SK-N-MC (cell line): ENCODE data around the gene RECK.

DNA sequence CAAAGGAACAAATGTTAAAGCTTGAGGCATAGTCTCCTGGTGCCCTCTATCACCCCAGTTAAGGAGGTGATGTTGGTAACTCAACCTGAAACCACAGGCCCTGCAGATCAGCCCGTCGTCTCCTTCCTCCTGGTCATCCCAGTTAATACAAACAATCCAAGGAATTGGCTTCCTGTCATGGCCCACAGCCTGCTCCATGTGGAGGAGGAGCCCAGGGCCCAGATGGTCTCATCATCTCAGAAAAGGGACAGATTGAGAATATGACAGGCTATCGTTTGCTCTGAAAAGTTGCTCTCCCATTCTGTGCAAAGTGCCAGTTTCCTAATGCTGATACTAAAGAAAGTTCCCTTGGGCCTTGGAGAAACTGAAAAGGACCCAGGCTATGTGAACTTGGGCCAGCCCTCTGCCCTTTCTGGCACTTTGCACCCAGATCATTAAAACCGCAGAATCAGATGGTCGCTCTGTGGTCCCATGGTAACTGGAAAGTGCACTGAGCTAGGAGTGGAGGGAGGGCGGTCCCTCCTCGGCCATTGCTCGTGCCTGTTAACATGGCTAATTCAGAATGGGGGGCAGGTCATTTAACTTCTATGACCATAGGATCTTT, 725 bp upstream of the SPAAR start:
- RRBS, result no CpG with 5 or more reads among the region's 8 CpGs

- RRBS, result no CpG with 5 or more reads among the region's 12 CpGs
Observed at GRCh38 chr9:35910655-35911302, 1.5 kb downstream of the SPAAR start.

DNA sequence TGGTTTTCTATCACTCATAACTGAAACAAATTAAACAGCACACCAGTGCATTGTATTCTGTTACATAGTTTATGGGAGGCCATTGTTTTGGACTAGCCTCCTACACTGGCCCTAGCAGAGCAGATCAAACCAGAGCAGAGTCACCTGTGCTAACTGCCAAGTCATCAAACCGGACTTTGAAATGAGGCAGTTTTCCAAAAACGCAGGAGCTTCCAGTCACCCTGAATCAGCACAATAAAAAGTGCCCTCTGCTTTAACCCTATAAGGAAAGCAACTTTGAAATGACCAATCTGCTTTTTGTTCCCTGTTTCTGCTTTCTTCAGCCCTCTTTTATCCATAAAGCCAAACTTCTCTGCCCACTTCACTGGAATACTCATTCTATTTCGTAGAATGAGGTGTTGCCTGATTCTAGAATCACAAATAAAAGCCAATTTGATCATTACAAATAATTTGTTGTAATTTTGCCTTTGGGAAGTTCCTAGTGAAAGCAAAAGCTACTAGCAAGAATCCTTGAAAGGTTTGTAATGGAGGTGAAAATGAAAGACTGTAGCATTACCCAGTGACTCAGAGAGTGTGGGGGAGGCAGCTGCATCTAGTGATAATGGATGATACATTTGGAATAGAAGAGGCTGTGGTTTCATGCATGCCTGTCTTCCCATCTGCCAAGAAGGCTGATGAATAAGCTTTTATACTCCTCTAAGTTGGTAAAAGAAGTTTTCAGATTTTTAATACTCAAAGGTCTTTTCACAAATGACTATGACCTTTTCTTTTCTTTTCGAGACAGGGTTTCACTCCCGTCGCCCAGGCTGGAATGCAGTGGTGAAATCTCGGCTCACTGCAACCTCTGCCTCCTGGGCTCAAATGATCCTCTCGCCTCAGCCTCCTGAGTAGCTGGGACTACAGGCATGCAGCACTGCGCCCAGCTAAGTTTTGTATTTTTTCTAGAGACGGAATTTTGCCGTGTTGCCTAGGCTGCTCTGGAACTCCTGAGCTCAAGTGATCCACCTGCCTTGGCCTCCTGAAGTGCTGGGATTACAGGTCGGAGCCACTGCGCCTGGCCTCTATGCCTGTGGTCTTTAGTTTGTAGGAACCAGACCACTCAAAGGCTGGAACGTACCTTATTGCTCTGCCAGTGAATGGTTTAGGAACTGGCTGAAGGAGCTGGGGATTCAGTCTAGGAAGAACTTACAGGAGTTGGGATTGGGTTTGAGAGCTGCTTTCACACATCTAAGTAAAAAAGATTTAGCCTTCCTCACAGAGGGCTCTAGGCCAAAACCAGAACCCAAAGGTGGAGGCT, 15.0 kb downstream of the SPAAR start:
- RRBS, result no CpG with 5 or more reads among the region's 14 CpGs

GRCh38 chr9:35940412-35941051, 17.4 kb downstream of the OR2S2 start:
- RRBS, result no CpG with 5 or more reads among the region's 7 CpGs

DNA sequence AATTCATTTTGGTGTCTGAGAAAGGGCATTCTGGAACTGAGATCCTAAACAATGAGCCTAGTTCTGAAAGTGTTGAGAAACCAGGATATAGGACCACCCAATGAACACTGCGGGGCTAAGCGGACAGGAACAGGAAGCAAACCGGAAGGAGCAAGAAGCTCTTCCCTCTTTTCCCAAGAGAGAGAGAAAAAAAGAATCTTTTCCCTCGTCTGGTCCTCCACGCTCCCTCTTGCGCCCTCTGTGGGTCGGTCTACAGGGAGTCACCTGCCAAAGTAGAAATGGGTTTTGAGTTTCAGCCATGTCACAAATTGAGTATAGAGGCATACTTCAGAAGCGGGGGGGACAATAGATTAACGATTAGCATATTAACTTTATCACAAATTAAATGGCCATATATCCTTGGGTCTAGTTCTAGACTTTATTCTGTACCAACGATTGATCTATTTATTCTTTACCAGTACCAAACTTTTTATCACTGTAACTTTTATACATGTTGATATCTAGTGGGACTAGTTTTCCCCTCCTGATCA, 12.2 kb downstream of the OR2S2 start:
- RRBS, result no CpG with 5 or more reads among the region's 10 CpGs

DNA sequence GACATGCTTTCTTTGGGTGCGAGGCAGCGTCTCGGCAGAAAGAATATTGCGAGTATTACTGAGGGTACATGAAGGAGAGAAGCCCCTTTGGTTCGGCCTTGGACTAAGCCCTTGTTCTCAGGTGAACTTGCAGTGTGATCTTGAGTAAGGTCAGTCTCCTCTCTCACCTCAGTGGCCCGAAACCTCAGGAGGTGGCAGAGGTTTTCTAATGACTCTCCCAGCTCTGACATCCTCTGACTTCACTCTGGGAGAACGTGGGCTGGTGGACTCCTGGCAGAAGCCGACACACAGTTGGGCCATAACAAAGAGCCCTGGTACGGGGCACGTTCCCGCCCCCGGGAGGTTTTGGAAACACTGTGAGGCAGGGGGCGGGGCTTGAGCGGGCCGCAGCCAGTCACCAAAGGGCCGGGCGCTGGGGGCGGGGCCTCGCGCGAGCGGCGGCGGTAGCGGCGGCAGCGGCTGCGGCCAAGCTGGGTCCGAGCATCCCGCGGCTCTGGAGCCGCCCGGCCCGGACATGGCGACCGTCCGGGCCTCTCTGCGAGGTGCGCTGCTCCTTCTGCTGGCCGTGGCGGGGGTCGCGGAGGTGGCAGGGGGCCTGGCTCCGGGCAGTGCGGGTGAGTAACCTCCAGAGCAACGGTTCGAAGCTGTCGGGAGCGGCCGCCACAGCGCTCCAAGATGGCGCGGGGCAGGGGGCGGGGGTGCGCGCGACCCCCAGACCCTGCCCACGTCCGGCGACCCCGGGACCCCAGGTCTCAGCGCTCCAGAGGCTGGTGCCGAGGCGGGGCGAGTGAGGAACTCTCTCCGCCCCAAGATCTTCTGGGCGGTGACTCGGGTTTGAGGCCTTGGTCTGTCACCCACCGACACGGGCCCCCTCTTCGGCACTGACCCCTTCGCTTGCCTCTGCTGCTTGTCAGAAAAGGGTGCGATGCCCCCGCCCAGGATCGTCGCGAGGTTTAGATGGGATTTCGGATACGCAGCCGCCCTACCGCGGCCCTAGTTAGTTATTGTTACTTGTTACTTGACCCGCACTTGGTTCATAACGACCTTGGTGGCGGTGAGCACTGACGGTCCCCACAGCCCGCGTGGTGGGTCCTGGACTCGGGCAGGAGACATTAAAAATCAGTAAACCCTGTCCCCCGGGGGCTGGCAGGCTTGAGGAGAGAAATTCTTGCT, at the start of gene RECK:
Gene RECK, plus strand, starts transcription at position 429 of the 1,173 bp plus-strand sequence.
- RRBS, result under 1% methylated on average over 24 of the region's 90 CpGs

GRCh38 chr9:36150520-36151257, 14.2 kb downstream of the GLIPR2 start:
- RRBS, result no CpG with 5 or more reads among the region's 4 CpGs

DNA sequence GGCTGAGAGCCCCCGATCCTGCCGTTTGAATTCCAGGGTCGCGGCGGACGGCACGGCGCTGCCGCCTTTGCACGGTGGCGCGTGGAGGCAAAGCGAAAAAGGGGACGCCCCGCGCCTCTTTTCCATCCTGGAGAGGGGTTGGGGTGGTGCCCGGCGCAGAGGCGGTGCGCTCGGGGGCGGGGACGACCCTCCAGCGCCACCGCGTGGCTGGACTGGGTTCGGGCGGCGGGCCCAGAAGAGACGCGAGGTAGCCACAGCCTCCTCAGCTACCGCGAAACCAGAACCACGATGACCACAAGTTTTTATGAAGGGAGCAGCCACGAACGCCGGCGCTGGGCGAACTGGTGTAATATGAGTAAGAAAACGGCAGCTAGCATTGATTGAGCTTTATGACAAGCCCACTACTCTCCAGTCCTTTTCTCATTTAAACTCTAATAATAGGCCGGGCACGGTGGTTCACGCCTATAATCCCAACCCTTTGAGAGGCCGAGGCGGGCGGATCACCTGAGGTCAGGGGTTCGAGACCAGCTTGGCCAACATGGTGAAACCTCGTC, 2.6 kb upstream of the CCIN start:
- RRBS, result 4% methylated on average over 4 of the region's 48 CpGs

GRCh38 chr9:36190346-36190829, 333 bp upstream of the CLTA start:
- RRBS, result no CpG with 5 or more reads among the region's 16 CpGs

GRCh38 chr9:36818139-36818808, 215.8 kb downstream of the PAX5 start:
- RRBS, result 85% methylated on average over 7 of the region's 32 CpGs

GRCh38 chr9:37032588-37033407, 1.3 kb downstream of the PAX5 start:
- RRBS, result no CpG with 5 or more reads among the region's 9 CpGs

DNA sequence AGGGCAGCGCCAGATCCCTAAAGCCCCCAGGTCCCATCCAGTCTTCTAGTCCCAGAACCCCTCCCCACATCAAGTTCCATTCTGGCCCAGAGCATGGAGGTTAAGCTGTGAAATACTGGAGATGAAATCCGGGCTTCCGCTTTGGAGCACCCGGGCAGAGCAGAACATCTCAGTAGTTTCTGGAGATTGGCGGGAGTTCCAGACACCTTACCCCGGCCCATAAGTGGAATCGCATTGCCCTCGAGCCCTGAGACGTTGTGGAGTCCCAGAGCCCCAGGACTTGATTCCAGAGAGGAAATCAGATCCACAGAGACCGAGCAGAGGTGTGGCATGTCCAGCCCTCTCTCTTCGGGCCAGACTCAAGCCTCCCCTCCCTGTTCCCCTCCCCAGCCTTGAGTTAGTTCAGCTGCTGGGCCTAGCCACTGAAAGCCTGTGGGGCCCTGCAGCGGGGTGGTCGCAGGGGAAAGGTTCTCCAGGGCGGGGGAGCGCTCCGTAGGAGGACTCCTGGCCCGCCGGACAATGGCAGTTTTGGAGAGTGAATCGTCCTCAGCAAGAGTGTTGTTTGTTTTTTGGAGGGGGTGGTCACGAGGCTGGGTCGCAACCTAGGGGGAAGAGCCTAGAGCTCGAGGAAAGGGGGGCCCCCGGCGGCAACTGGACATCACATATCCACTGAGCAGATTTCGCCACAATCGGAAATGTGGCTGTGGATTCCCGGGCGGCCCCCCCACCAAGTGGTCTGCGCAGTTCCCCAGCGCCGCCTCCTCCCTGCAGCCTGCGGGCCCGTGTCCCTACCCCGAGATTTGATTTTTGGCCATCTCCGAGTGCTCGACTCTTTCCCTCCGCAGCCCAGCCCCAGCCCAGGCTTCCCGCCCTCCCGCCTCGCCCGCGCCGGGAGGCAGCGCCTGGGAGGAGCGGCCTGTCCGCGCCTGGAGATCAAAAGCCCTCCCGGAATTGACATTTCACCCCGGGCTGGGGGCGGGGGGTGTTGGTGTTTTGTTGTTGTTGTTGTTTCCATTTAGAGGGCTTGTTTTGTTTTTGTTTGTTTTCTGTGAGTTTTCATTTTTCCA, 1.2 kb upstream of the PAX5 start:
- RRBS, result 81% methylated on average over 12 of the region's 50 CpGs

DNA sequence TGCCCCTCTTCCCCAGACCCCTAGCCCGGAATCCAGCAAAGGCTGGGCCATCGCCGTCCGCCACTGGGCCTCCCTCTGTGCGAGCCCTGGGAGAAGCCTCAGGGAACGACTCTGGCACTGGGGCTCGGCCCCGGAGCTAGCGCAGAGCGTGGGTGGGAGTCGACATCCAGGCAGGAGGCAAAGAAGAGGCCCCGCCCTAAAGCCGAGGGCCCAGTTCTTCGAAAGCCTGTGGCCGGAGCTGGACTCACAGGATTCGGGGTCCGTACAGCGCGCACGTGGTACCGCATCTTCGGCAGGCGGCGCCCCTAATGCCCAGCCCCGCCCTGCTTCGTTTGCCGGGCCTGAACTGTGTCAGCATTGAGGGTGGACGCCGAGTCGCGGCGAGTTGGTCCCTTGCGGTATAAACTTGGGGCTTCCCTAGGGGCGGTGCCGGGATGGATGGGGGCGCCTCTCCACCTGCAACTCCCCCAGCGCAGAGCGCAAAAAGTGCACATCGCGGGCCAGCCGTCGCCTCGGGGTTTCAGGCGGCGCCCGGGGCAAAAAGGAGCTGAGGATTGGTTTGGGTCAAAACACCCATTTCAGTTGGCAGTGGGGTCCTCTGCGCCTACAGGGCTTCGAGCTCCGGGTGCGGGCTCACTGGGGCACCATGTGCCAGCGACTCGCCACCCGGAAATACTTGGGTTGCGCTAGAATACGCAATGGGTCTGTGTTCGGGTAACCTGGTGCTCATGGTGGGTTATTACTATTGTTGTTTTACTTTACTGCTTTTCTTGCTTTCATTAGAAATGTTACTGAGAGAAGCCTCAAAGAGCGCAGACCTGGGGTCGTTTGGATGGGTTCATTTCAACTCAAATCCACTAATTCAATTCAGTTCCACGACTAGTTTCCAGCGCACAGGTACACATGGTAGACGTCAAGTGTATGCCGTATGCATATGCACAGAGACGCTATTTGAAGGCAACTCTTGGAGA, 3.8 kb upstream of the PAX5 start:
- RRBS, result 63% methylated on average over 36 of the region's 63 CpGs

DNA sequence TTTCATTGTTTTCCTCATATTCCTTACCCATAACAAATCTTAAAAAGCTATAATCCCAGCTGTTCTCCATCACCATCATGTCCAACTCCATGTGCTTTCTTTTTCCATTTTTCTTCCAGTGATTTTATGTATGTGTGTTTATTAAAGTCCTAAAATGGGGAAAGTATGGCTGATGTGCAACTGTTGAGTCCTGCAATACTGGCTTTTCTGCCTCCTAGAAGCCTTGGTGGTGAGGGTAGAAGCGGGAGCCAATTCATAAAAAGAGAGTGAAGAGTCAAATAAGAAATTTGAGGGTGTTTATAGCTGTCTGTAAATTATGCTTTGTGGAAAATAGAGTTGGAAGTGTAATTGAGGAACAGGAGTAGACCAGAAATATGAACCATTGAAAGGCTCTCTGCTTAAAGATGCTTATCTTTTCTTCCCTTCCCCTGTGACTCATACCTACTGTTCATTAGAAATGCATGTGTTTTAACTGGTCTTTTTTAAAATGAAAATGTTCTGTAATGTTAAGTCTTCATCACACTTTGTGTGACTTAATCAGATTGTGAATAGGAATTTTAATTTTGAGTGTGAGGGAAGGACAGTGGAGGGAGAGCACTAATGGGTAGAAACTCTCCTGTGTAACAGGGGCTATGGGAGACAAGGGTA, 80.2 kb downstream of the ZCCHC7 start:
- RRBS, result no CpG with 5 or more reads among the region's 1 CpG

GRCh38 chr9:37258190-37259116, 138.1 kb downstream of the ZCCHC7 start:
- RRBS, result no CpG with 5 or more reads among the region's 12 CpGs

DNA sequence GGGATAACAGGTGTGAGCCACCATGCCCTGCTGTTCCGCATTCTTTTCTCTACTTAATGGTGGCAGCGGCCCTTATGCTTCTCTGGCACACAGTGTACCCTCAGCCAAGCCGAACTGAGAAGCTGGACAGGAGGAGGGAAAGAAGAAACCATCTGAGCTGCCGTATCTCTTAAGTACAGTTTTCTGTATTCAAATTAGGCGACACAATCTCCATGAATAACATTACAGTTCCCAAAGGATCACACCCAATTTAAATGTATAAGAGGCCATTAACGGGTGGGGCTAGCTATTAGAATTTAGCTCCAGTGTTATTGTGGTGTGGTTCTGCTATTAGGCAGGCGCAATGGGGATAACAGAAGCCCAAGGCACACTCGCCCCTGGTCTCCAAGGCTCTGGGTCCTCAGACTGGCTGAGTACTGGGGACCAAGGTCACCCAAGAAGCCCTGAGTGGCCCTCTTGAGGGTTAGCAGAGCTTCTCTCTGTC, 38.1 kb upstream of the GRHPR start:
- RRBS, result no CpG with 5 or more reads among the region's 8 CpGs

- RRBS, result no CpG with 5 or more reads among the region's 6 CpGs
Observed at GRCh38 chr9:37402862-37403605, 19.5 kb upstream of the GRHPR start.

DNA sequence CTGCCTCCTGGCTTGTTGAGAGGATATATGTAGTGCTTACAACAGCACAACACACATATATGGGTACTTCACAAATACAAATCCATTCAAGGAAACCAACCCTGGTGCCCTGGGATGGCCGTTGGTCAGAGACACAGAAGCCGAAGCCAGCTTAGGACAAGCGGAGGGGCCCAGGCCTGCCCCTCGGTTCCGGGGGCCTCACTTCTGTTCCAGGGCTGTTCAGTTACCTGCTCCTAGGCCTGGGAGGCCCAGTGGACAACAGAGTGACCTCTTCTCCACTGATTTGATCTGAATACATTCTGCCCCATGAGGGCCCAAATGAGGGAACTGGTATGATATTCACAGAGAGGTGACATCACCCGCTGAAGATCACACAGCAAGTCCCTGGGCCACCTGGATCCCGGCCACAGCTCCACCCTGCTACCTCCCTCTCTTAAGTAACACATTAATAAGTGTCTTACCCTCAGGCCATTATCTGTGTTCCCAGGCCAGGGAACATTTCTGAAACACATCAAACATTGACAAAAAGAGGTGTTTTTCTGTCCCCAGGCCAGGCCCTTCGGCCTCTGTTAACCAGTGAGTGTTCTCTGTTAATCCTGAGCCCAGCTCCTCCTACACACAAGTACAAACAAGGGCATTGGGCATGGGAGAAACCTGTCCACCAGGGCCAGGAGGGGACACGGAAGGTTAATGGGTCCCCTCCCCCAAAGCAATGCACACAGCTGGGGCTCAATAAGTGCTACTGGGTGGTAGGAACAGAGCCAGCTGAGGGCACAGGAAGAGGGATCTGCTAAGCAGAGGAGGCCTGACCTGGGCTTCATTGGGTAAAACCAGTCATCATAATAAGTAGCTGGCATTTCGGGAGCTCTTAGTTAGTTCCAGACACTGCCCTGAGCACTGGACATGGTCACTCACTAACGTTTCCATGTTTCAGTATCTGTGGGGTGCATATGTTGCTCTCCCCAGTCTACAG, 4.4 kb upstream of the GRHPR start:
- RRBS, result no CpG with 5 or more reads among the region's 11 CpGs

DNA sequence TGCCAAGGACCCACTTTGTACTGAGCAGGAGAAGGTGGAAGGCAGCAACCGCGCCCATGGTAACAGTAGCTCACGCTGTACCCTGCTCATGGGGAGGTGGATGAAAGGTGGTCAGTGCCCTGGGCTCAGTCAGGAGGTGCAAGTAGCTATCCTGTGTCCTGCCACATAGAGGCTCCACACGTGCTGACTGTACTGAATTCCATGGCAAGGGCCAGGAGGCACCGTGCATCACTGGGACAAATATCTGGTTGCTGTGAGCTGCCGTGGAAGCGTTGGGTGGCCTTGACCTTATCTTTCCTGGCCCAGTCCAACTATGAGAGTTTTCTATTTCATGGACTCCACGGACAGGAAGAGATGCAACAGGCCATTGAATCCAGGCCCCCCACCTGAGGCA, 1.6 kb downstream of the GRHPR start:
- RRBS, result no CpG with 5 or more reads among the region's 8 CpGs

- RRBS, result no CpG with 5 or more reads among the region's 4 CpGs
Observed at GRCh38 chr9:37927875-37928300, 24.0 kb upstream of the SLC25A51 start.